ENCODE data around the genes IARS1, FAM120AOS and BARX1.

GRCh38 chr9:91577475-91578059, 153.9 kb upstream of the NFIL3 start:
- PRO-cap, 2 experiments = peak in 1 of 2 experiments; most common minus-strand start chr9:91577669 (in 1)

DNA sequence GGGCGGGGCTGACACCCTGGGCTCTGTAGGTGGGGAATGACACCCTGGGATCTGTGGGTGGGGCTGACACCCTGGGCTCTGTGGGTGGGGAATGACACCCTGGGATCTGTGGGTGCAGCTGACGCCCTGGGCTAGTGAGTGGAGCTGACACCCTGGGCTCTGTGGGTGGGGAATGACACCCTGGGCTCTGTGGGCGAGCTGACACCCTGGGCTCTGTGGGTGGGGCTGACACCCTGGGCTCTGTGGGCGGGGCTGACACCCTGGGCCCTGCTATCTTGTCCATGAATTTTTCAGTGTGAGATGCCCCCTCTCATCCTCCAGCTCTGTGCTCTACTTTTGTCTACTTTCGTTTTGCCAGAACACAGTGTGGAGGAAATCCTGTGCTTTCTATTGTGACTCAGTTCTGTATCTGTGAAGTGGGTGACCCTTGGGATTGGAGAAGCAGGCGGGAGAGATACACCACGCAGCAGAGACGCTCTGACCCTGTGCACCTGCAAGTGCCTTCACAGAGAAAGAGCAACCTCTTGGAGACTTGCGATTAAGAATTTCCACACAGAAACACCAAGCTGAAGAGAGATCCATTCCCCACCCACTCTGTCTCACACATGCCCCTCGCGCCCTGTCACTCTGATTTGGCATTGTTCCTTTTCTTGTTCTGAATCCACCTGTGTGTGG, 151.4 kb downstream of the ROR2 start:
- PRO-cap, 2 experiments = no peak in any of the 2 experiments

GRCh38 chr9:91949522-91950048, 443 bp downstream of the ROR2 start:
- PRO-cap, 2 experiments = no peak in any of the 2 experiments

DNA sequence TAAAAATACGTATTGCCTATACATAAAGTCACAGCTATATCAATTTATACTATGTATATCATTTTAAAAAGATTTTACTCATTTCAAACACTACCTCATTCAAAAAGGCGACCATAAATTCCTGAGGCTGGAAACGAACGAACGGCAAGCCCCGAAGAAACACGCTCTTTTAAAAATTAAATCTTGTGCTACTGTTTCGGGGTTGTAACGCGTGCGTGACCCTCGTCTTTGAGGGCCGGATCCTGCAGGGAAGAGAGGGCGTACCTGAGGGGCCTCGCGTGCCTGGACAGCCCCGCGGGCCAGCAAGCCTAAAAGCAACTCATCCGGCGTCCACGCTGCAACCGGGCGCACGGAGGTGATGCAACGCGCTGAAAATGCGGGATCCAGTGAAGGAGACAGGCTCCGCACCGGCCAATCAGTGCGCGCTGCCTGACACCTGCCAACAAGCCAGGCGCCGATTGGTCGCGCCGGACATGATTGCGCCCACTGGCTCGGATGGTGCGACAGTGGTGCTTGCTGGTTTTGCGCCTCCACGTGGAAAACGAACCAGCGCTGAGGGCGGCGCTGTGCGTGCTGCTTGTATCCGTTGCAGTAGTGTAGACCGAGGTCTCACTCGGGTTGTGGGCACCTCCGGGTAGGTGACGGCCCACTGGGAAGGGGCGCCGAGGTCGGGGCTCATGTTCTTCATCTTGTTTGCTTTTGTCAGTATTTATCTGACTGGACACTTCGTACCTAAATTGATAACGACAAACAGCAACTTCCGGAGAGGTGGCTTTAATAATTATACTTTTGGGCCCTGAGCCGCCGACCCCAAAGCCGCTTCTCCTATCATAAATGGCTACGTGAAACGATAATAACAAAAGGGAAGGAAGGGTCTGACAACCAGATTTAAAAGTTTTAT, at the start of gene IARS1:
Gene IARS1 (minus strand): TSS at position 351 of the 901 bp plus-strand sequence.
- PRO-cap, 2 experiments = peak in 2 of 2 experiments; most common plus-strand start position 539 of the sequence (in 1); most common minus-strand start position 343 of the sequence (in 2)

DNA sequence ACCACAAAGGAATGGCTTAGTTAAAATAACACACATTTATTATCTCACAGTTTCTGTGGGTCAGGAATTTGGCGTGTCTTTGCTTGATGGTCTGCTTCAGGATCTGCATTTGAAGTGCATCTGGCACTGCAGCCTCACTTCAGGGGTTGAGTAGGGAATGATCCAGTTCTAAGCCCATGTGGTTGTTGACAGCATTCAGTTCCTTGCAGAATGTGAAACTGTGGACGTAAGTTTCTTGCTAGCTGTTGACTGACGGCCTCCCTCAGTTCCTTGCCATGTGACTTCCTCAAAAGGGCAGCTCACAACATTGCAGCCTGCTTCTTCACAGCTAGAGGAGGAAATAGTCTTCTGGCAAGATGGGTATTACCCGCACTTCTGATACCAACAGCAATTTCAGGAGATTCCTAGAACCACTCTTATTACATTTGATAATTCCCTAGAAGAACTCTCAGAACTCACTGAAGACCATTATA, 2.2 kb upstream of the OGN start:
- PRO-cap, 2 experiments = peak in 1 of 2 experiments; most common plus-strand start position 343 of the sequence (in 1); most common minus-strand start position 212 of the sequence (in 1)

DNA sequence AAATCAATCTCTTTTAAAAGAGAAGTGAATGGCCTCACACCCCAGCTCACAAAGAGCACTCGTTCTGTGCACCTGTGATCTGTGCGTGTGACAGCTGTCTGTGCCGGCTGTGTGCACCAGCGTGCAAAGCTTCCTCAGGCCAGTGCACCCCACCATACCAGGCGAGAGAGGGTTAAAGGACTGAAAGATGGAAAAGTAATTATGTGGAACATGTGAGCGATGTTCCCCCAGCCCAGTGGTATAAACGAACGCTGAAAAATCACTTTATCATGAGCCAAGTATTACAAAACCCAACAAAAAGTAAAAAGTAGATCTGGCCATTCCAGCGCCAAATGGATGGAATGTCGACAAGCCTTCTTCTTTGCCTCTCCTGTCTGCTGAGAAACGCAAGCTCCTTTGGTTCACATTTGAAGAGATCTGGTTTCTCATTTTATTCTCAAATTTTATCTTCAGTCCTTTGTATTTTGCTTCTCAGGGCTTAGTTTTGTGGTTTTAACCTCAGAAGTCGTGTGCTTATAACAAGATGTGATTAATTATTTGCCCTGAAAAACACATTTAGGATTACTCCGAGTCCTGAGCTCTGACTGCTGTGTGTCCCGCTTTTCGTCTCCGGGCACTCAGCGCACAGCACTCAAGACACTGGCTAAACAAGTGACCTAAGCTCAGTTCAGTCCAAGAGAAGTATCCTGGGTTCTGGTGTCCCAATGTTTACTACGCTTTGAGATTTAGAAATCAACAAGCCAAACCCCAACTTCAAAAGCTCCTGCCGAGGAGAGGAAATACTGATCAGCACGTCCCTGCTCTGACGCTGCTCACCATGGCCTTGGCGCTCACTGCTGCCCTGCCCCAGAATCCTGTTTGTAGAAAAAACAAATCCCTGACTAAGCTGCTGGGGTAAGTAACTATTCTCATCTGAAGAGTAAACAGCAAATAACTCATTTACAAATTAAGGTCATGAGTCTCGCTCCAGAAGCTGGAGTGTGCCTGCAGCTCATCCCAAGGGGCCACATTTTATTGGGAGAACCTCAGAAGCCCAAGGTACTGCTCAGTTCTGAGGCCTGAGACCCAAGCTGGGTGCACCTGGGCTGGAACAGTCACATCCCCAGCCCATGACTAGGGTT, 53.4 kb downstream of the IPPK start:
- PRO-cap, 2 experiments = peak in 2 of 2 experiments; most common plus-strand start position 358 of the sequence (in 1); most common minus-strand start position 610 of the sequence (in 1)

- PRO-cap, 2 experiments = no peak in any of the 2 experiments
Measured at GRCh38 chr9:92680623-92681168, 10.8 kb upstream of the IPPK start.

GRCh38 chr9:92770028-92770415, 5.4 kb upstream of the BICD2 start:
- PRO-cap, 2 experiments = no peak in any of the 2 experiments

GRCh38 chr9:92789705-92790094, 25.1 kb upstream of the BICD2 start:
- PRO-cap, 2 experiments = no peak in any of the 2 experiments

DNA sequence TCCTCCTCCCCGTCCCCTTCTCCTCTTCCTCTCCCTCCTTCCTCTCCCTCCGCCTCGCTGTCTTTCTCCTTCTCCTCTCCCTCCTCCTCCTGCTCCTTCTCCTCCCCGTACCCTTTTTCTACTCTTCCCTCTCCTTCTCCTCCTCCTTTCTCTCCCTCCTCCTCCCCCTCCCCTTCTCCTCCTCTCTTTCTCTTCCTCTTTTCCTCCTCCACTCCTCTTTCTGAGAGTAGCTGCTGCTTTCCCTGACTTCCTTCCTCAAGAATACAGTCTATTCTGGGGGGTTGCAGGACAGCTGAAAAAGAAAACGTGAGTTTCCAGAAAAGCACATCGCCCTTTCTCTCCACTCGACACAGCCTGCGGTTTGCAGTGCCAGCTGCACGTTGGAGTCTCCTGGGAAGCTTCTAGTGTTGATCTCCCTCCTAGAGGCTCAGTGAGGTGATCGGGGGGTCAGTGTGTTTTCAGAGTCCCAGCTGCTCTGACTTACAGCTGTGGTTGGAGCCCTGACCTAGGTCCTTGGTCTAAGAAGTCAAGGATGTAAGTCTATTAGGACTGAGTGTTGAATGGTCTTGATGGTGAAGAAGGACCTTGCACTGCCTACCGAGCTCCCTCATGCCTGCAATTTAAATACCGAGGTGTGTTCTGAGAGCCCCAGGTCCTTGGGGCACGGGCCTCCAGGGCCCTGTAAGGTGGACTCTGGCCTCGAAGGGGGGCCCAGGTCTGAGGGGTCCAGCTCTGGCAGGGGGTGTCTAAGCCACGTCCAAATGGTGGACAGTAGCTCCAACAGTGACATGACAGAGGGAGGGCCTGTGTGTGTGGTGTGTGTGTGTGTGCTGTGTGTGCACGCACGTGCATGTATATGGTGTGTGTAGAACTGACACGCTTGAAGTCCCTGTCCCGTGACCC, 24.9 kb upstream of the SUSD3 start:
- PRO-cap, 2 experiments = no peak in any of the 2 experiments

DNA sequence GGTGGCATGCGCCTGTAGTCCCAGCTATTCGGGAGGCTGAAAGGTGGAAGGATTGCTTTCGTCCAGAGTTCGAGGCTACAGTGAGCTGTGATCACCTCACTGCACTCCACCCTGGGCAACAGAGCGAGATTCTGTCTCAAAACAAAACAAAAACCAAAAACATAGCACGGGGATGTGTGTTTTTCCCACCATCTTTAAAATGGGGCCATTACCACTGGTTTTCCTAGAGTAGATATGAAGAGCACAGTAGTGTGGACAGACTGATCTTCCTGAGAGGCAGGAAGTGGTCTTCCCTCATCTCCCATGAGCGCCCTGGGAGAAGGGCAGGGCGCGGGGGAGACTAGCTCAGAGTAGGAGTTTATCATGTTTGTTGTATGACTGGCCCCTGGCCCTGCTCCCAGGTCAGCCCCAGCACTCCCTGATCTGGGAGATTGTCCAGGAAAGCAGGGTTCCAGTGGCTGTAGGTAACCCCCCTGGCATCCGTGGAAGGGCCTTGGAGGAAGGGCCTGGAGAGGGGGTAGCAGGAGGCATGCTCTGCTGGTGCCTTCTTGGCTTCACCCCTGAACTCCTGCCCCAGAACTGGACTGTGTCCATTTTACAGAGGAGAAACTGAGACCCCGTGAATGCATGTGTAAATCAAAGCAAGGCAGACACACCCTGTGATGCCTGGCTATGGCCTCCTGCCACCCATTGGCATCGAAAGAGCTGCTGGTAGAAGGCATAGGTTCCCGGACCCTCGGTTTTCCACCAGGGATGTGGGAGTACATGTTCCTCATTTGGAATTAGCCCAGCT, 2.4 kb downstream of the SUSD3 start:
- PRO-cap, 2 experiments = no peak in any of the 2 experiments

GRCh38 chr9:93094390-93095168, 1.4 kb upstream of the CARD19 start:
- PRO-cap, 2 experiments = no peak in any of the 2 experiments

DNA sequence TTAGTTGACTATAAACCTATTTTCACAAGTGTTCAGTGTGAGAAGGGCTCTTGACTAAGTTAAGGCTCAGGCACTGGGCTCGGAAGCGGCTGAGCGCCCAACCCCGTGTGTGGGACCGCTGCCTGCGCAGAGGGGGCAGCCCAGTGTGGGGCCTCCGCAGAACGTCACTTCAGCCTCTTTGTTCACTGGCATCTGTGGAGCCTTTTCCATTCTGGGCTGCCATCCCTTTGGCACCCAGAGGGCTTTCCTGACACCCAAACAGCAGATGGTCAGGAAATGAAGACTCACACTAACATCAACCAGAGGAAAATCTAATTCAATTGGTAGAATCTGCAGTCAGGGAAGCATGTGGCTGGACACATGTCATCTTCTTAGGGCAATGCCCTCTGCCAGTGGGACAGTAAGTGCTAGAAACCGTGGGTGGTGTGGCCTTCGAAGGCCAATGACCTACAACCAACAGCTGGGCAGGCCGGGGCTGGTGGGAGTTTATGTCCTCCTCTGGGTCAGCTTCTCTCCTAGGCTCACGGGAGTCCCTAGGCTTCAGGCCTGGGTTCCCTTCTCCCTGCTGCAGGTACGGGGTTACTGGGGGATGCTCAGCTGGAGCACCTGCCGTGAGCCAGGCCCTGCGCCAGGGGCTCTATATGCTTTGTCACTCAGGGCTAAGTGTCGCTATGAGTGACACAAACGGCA, 22.2 kb upstream of the NINJ1 start:
- PRO-cap, 2 experiments = no peak in any of the 2 experiments

DNA sequence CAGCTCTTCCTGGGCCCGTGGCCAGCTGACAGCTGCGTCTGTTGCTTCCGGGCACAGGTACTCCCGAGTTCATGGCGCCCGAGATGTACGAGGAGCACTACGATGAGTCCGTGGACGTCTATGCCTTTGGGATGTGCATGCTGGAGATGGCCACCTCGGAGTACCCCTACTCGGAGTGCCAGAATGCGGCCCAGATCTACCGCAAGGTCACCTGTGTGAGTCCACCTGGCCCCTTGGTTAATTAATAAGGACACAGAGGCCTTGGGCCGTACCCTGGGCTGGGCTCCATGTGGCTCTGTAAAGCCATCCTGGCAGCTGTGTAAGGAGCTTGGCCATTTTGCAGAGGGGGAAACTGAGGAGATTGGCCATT, 50.8 kb downstream of the WNK2 start:
- PRO-cap, 2 experiments = no peak in any of the 2 experiments

- PRO-cap, 2 experiments = peak in 2 of 2 experiments; most common plus-strand start chr9:93453754 (in 2); most common minus-strand start chr9:93453548 (in 2)
Measured at GRCh38 chr9:93452843-93454055, at the start of gene FAM120AOS. TSS of gene FAM120AOS (minus strand) at chr9:93453581.

GRCh38 chr9:93566905-93567526, 9.4 kb upstream of the PHF2 start:
- PRO-cap, 2 experiments = no peak in any of the 2 experiments

- PRO-cap, 2 experiments = peak in 2 of 2 experiments; most common plus-strand start chr9:93575895 (in 2); most common minus-strand start chr9:93576060 (in 2)
Measured at GRCh38 chr9:93575673-93576230, 632 bp upstream of the PHF2 start.

GRCh38 chr9:93607519-93608105, 31.2 kb downstream of the PHF2 start:
- PRO-cap, 2 experiments = no peak in any of the 2 experiments

GRCh38 chr9:93659907-93660800, 83.8 kb downstream of the PHF2 start:
- PRO-cap, 2 experiments = no peak in any of the 2 experiments

GRCh38 chr9:93955063-93956108, at the start of gene BARX1:
TSS of gene BARX1 (minus strand) at chr9:93955355.
- PRO-cap, 2 experiments = no peak in any of the 2 experiments